Heart (tissue), 3 donors: ENCODE results near the gene MKNK2.

DNA sequence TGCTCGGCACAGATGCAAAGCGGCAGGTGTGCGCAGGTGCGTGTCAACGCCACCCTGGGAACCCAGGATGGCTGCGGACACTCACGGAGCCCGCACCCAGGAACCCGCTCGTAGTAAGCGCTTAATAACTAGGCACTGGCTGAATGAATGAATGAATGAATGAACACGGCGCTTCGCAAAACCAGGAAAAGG, 1.9 kb upstream of the CIRBP start:
- RAMPAGE, long total RNA, 2 experiments, result no peak in any of the 2 experiments

DNA sequence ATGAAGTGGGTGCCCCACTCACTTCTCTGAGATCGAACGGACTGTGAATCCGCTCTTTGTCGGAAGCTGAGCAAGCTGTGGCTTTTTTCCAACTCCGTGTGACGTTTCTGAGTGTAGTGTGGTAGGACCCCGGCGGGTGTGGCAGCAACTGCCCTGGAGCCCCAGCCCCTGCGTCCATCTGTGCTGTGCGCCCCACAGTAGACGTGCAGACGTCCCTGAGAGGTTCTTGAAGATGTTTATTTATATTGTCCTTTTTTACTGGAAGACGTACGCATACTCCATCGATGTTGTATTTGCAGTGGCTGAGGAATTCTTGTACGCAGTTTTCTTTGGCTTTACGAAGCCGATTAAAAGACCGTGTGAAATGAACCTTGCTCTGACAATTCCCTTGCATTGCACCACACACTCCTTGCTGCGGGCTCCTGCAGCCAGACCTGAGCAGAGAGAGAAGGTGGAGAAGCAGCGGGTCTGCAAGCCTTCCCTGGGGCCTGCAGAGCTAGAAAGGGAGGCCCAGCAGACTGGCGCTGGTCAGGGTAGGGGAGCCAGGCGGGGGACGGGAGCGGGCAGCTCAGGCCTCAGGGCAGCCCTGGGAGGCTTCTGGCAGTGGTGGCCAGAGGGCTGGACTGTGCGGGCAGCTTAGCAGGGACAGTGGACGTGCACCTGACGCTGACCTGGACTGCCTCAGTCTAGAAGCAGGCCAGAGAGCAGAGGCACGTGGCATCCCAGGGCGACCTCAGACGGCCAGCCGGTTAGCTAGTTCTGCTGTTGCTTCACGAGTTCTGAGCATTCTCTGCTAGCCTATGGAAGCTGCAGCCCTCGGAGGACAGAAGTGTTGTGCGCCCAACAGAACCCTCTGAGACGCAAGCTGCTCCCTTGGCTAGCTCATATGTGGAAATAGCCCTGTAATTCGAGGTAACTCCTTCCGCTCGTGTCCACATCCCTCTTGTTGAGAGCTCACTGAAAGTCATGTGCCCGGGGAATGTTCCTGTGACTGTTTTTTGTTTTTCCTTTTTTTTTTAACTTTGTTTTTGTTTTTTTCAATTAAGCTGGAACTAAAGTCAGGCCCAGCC, 2.2 kb upstream of the FAM174C start:
- RAMPAGE, long total RNA, 2 experiments, result no peak in any of the 2 experiments

DNA sequence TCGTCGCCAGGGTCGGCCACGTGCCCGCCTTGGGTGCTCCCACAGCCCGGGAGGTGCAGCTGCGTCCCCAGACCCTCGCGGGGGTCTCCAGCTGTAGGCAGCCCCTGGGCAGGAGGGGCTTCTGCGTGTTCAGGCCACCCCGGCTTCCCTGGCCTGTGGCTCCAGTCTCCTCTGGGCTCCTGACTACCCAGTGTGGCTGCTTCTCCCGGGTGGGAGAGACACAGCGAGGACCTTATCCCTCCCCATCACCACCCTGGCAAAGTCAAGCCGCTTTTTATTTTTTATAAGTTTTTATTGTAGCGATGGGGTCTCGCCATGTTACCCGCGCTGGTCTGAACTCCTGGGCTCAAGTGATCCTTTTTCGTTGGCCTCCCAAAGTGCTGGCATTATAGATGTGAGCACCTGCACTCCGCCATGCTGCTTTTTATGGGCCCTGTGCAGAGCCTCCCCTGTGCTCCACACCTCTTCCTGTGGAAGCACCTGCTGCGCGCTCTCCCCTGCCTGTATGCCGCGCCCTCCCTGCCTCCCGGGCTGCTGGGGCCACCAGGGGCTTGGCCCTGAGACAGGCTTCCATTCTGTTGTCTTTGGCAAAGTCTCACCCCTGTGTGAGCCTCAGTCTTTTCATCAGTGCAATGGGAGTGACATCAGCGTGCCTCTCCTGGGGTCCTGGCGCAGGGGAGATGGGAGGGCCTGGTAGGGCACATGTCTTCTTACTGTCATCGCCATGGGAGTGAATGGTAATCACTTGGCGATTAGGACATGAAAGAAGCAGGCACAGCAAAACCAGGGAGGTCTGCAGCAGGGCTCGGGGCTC, 1.2 kb downstream of the FAM174C start:
- RAMPAGE, long total RNA, 2 experiments, result no peak in any of the 2 experiments

- RAMPAGE, long total RNA, 2 experiments, result no peak in any of the 2 experiments
Observed at GRCh38 chr19:1379824-1380372, 3.8 kb upstream of the NDUFS7 start.

DNA sequence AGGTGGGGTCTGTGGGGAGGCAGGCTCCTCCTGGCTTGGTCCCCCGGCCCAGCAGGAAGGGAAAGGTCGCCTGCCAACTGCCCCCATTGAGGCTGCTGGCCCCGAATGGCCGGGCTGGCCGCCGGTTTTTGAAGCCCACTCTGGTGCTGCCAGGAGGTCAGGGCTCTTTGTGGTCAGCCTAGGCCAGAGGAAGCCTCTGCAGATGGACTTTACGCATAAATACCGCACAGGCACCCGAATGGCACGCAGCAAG, 5.0 kb downstream of the DAZAP1 start:
- RAMPAGE, long total RNA, 2 experiments, result no peak in any of the 2 experiments

- RAMPAGE, long total RNA, 2 experiments, result no peak in any of the 2 experiments
Observed at GRCh38 chr19:1426469-1427497, 11.4 kb upstream of the RPS15 start.

GRCh38 chr19:1433465-1433883, 4.7 kb upstream of the RPS15 start:
- RAMPAGE, long total RNA, 2 experiments, result no peak in any of the 2 experiments

DNA sequence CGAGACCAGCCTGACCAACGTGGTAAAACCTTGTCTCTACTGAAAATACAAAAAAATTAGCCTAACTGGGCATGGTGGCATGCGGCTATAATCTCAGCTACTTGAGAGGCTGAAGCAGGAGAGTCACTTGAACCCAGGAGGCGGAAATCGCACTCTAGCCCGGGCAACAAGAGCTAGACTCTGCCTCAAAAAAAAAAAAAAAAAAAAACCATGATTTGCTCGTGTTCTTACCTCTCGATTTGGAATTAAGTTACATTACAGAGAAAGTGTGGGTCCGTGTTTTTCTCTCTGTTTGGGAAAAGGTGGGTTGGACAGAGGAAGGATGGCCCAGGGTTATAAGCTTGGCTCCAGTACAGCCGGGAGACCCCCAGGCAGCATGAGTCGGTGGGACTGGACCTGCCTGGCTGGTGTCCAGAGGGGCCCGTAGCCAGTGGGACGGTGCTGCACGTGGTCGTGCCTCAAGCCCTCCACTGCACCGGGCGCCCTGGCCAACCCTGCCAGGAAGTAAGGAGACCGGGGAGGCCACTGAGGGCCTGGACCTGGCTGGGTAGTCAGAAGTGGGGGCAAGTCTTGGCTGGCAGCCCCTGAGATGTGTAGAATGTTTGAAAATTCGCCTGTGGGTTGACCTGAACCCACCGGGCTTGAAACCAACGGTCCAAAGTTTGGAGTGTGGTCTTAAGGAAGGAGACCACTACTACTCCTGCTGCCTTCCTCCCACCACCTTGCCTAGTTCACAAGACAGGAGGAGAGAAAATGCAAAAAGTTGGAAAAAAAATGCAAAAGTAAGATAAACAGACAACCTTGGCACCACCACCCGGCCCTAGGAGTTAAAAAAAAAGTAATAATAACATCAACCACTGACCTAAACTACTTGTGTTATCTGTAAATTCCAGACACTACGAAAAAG, 3.8 kb downstream of the RPS15 start:
- RAMPAGE, long total RNA, 2 experiments, result no peak in any of the 2 experiments

GRCh38 chr19:1442659-1443199, 4.5 kb downstream of the RPS15 start:
- RAMPAGE, long total RNA, 2 experiments, result no peak in any of the 2 experiments

DNA sequence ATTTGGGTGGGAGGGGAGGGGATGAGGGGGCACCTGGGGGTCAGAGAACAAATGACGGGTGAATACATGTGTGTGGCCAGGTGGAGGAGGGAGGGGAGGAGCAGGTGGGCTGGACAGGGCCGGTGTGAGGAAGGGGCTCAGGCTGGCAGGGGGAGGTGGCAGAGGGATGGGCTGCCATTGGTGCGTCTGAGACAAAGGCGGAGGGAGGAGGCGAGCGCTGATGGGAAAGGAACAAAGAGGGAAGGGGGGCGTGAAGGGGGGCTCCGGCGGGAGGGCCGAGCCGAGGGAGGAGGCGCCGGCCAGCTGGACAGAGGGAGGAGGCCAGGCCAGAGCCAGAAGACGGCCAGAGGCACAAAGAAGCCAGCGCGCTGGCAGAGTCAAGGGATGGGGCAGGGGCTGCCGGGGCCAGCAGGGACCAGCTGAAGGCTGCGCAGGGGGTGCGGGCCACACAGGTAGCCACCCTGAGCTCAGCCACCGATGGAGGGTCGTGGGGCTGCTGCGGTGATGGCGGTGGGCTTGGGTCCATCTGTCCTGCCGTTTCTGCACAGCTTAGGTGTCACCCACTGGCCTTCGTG, 2.0 kb downstream of the APC2 start:
- RAMPAGE, long total RNA, 2 experiments, result no peak in any of the 2 experiments

DNA sequence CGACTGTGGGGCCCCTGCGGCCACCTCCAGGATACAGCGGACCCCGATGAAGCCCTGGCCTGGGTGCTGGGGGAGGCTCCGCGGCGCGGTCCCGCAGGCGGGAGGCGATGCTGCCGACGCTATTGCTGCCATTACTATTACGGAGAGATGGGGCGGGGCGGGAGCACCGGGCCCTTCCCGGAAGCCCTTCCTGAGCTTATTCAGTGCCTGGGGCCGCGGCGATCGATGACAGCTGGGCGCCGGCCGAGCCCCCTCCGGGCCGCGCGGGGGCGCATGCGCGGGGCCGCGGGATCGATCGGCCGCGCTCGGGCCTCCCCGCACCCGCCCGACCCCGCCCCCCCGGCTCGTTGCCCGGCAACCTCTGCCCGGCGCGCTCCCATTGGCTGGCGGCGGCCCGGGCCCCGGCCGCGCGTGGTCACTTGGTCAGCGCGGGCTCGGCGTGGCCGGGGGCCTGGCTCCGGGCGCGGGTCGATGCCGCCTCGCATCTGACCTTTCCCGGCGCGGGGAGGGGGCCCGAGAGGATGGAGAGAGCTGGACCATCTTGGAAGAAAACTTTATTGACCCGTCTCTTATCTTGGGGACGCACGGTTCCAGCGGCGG, 27.7 kb upstream of the ONECUT3 start:
- RAMPAGE, long total RNA, 2 experiments, result no peak in any of the 2 experiments

GRCh38 chr19:1795552-1795759, 16.6 kb downstream of the ATP8B3 start:
- RAMPAGE, long total RNA, 2 experiments, result no peak in any of the 2 experiments

- RAMPAGE, long total RNA, 2 experiments, result no peak in any of the 2 experiments
Observed at GRCh38 chr19:1841177-1841735, 7.0 kb downstream of the REXO1 start.

GRCh38 chr19:1862031-1862685, 1.2 kb downstream of the KLF16 start:
- RAMPAGE, long total RNA, 2 experiments, result no peak in any of the 2 experiments

- RAMPAGE, long total RNA, 2 experiments, result no peak in any of the 2 experiments
Observed at GRCh38 chr19:1872287-1873444, 9.3 kb upstream of the KLF16 start.

GRCh38 chr19:1907734-1908513, 2.7 kb downstream of the ADAT3 start:
- RAMPAGE, long total RNA, 2 experiments, result no peak in any of the 2 experiments

GRCh38 chr19:1962122-1962471, 21.1 kb downstream of the CSNK1G2 start:
- RAMPAGE, long total RNA, 2 experiments, result no peak in any of the 2 experiments

DNA sequence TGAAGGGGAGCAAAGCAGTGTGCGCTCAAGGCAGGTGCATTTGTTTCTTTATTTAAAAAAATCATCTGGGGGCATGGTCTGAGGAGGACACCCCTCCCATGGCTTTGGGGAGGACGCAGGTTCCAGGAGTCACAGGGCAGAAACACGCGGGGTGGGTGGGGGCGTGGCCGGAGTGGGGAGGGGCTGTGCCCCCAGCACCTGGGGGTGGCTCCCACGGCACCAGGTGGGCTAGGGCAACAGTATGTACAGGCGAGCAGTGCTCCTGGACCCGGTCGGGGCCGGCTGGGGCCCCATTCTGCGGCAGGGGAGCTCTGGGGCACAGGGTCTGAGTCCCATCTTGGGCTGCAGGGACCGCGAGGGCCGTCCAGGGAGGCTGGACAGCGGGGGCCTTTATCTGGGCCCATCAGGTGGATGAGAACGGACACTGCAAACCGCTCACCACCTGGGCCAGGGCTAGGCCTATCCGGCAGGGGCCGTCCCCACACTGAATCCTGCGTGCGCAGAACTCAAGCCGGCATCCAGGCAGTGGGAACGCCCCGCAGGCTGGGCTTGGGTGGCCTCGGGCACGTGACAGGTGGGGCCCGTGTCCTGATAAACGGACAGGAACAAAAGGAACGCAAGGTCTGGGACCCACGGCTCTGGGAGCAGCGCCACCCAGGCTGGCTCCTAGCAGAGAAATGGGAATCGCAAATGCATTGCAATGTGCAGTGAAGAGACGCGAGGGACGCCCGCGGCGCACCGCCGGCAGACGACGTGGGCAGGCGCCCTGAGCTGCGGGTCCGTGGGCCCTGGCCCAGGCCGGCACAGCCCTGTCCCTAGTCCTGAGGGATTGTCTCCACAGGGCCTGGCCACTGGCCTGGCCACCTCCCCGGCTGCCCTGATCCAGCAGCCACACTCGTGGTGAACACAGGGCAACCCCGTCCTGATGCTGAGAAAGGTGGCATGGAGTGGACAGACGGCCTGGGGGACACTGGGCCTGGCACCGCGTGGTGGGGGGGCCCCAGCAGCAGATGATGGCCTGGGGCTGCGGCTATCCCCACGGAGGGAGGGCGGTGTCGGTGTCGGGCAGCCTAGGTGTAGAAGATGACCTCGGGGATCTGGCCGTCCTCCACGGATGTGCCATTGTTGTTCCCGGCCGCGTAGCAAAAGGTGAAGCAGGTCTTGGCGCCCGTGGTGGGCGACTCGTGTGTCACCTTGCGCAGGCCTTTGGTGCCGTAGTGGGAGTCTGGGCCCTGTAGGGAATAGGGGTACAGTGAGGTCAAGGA, 29.7 kb downstream of the BTBD2 start:
- RAMPAGE, long total RNA, 2 experiments, result no peak in any of the 2 experiments

DNA sequence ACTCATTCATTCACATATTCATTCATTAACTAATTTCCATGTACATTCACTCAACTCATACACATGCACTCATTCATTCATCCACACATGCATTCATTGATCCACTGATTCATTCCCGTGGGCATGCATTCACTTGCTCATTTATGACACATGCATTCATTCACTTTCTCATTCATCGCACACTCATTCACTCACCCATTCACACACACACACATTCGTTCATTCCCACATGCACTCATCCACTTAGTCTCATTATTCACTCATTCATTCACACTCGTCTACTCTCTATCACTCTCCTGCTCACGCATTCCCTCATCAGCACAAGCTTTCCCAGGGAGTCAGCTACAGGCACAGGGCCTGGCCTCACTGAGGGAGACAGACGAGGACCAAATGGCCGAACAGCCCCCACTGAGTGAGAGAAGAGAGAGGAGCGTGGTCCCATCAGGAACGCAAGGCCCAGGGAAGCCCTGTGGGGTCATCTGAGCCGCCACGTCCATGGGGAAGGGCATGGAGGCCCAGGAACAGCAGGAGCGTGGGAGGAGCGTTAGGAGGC, 17.5 kb downstream of the BTBD2 start:
- RAMPAGE, long total RNA, 2 experiments, result no peak in any of the 2 experiments

GRCh38 chr19:2051081-2051710, at the start of gene MKNK2:
MKNK2 (minus strand) TSS chr19:2051244.
- RAMPAGE, long total RNA, 2 experiments, result no peak in any of the 2 experiments